ENCODE results near the gene CRYGS.

DNA sequence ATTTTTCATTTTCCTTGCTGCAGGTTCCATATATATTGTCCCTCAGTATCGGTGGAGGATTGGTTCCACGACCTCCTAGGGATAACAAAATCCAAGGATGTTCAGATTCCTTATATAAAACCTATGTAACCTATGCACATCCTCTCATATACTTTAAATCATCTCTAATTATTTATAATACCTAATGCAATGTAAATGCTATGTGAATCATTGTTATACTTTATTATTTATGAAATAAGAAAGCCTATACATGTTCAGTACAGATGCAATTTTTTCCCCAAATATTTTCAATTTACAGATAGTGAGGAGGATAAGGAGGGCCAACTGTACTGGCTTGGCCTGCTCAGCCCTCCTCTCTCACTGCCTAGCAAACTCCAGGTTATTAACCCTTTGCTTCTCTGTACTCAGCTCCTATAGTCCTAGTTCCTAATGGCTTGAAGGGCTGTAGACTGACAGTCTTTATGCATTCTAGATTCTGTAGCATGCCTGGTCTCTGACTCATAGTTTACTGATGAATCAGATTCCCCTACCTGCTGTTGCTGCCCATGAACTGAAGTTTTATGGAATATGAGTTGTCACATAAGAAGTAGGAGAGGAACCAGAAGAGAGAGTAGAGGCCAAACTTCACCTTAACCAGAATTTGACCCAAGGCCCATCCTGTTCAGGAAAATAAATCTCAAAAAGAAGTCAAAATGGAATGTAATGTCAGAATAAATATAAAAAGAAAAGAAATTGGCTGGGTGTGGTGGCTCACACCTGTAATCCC lies 27.2 kb upstream of the MAP3K13 start:
- RRBS: no CpG with 5 or more reads among the region's 2 CpGs

- RRBS: no CpG with 5 or more reads among the region's 3 CpGs
These were observed 5.8 kb upstream of the TMEM41A start for GRCh38 chr3:185504558-185505046.

DNA sequence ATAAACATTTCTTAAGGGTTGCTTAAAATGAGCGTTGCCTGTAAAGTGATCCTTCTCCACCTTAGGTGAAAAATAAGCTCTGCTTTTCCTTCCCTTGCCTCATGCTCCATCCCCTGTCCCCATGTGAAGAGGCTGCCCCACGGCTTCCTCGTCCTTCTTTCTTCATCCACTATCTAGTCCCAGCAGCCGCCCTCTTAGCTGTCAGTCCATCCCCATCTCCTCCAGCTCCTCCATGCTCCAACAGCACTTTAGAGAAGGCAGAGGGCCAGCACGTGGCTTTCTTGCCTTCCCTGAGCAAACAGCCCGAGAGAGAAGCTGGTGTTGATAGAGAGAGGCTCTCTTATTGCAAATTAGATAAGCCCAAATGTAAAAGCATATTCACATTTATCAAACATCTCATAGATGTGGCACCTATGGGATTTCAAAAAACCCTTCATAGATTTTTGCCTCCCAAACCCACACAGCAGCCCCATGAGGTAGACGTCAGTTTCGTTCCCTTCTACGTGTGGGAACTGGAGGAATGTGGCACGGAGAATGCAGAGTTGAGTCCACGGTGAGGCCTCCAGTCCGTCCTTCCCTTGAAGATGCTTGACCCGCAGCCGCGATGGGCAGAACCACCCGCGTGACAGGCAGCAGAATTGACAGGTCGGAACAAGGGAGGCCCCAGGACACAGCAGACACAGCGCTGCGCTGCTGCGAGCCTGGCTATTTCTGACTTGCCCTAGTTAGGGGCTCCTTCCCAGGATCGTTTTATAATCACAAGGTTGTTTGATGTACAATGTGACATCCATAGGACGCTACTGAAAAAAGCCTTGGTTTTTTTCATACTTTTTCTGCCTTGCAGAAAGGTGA lies 9.3 kb upstream of the TMEM41A start:
- RRBS: no CpG with 5 or more reads among the region's 23 CpGs

GRCh38 chr3:185714978-185715603 lies 109.8 kb downstream of the IGF2BP2 start:
- RRBS: no CpG with 5 or more reads among the region's 11 CpGs

DNA sequence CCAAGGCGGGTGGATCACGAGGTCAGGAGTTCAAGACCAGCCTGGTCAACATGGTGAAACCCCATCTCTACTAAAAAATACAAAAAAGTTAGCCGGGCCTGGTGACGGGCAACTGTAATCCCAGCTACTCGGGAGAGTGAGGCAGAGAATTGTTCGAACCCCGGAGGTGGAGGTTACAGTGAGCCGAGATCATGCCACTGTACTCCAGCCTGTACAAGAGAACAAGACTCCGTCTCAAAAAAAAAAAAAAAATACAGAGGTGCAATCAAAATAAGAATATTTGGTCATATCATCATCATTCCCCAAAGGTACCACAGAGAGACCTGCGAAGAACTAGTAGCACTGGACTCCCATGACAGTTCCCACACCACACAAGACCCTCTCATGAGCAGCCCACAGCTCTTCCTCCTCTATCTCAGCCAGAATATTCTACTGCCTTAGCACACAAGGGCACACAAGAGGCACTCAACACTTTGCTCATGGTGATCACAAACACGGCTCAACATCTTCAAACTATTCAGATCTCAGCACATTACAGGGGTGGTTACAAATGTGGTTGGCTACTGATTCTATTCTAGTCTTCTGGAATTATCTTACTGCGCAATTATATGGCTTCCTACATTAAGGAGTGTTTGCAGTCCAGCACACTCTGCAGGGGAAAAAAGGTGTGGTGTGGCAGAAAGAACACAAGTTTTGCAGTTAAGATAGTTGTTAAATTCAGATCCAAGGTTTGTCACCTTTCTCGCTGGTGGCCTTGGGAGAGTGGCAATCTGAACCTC lies 32.1 kb downstream of the IGF2BP2 start:
- RRBS: 93% methylated on average over 3 of the region's 13 CpGs

DNA sequence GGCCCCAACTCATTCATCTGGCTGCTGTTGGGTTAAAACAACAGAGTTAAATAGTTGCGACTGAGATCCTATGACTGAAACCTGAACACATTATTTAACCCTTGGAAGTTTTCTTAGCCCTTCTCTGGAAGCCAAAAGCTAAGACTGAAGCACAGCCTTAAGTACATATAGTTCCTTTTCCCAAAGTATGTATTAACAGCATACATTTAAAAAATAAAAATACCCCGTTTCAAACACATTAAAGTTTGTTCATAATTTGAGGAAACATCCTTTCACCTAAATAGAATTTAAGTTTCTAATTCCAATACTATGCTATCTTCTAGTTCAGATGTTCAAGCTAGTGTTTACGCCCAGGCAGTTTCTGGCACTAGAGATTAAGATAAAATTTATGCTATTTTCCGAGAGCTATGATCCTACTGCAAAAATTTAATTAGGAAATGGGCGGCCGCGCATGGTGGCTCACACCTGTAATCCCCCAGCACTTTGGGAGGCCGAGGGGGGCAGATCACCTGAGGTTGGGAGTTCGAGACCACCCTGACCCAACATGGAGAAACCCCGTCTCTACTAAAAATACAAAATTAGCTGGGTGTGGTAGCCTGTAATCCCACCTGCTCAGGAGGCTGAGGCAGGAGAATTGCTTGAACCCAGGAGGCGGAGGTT lies 15.1 kb downstream of the TRA2B start:
- RRBS: no CpG with 5 or more reads among the region's 11 CpGs

DNA sequence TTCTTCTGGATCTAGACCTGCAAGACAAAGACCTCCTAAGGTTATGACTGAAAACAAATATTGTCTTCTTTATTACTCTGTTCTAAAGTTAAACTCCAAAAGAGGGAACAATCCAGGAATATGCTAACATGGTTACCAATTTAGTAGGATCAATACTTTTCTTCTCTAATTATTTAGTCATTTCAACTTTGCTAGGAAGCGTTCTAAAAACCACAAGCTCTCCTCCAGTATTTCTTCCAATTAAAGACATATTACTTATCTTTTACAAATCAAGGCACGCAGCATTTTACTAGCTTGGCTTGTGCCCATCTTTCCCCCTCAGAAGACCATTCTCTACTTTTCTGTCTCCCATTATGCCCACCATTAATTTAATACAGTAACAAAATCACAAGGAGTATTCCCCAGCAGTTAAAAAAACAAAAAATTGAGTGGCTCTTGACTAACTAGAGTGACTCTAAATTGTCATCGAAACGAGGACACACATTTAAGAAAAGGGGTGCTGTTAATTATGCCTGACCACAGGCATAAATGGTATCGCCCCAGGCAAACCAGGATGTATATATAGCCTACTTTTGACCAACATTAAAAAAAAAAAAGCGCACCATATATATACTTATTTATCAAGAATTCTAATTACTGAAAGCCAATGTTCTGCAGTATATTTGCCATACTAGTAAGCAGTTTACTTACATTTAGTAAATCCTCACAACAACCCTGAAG lies 12.0 kb downstream of the TRA2B start:
- RRBS: no CpG with 5 or more reads among the region's 6 CpGs

DNA sequence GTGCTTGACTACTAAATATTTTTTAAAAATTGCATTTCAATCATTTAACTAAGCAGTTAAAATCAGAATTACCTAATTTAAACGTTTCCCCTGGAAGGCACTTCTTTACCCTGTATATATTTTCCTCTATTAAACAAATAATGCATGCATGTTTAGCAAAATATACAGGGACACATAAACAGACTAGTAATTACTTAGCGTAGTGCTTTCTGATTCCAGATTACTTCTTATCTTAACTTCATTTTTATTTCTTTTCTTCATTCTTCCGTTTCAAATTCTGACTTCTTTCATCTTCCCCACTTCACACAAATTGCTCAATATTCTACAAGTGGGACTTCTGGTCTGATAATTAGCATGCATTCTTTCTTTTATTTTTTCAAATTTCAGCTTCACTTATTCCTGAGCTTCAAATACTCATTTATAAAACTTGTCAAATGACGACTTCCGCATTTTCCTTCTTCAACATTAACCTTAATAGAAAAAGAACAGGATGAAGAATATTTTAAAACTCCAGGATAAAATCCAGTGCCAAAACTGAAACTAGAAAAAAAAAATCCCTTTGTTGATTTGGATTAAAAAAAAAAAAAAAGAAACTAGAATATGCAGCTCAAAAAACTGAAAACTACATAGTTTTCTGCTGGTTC lies 6.3 kb downstream of the TRA2B start:
- RRBS: no CpG with 5 or more reads among the region's 5 CpGs

DNA sequence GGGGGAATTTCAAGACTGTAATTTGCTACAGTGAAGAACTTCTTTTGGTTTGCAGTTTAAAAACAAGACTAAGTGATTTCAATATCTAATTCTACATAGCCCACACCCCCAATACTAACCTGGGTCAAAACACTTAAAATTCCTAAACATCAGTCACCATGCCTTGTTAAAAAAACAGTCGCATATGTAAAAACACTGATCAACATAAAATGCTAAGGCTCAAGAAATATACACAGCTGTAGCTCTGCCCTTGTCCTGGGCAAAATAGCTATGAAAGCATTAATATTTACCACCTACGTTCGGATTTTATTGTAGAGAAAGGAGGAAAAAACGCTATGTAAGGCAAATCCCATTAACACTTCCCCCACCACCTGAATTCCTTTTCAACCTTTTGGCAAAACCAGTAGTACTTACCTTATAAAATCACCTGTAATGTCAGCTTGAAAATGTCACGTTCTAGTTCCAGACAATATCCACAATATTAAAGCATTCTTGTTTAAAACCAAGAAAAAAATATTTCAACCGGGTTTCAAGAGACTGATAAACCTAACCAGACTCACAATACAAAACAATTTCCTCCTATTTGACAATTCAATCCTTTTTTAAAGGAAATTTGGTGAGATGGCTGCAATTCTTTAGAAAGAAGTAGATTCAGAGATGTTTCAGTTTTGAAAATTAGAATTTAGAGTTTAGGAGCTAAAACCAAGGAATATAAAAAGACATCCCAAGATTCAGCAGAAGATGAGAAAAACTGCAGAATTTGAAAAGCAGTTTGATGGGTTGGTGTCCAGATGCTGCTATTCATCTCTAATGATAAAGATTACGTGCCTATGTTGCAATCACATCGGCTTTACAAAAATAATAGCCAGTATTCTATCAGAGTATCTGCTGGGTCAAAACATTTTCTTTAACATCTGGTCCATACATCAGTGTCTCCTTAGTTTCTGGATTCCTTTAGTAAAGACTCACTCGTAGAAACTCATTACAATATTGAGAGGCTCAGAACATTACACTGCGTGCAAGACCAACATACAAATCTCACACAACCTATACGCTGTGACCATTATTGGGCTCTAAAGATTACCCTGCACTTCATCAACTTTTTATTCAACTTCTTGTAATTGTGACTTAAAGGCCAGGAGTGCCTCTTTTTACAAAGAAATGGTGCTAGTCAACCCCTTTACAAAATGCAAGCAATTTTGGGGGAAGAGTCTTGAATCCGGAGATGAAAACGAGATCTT lies 3.4 kb downstream of the TRA2B start:
- RRBS: no CpG with 5 or more reads among the region's 13 CpGs

DNA sequence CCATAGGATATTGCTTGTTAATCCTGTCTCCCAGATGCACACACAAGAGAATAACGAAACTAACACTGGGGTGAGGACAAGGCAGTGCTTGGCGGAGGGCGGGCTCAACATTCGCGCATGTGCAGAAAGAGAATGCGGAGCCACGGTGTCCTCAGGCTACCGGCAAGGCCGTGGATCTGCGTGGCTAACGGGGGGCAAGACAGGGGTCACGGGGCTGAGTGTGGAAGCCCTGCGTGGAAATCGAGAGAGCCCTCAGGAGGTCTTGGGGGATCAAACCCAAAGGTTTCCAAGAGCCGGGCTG lies 48.4 kb upstream of the TRA2B start:
- RRBS: no CpG with 5 or more reads among the region's 15 CpGs

DNA sequence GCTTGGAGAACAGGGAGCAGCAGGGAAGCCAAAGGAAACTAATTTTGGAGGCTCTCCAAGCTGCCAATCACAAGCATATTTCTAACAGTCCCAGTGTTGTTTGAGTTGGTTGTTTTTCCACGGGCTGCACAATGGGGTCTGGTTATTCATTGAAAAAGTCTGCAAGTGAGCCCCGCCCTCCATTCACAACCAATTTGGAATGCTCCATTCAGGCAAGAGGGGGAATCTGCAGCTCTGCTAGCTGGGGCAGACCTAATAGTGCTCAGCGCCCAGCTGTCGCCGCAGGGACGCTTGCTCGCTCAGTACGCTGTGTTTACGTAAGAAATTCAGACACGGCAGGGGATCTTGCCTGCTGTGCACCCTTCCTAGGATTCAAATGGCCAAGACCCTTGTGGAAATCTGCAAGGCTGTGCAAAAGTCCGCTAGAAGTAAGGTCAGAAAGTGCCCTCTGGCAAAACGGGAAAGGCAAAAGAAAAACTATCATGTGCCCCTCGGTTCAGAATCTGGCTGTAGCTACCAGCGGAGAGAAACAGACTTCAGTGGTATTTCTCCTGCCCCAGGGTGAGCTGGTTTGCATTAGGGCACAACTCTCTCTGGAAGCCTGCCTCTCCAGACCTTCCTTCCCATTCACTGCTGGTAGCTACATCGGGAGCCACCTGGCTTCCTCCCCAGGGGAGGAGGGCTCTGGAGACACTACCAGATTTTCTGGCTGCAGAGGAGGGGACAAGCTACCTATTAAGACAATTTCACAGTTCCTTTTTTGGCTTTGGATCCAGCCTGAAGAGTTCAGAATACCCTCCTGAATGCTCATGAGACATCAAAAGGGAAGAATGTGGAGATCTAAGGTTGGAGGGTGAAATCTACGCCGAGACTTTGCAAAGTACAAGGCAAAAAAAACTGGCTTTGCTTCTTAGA lies 10.9 kb downstream of the ETV5 start:
- RRBS: no CpG with 5 or more reads among the region's 17 CpGs

DNA sequence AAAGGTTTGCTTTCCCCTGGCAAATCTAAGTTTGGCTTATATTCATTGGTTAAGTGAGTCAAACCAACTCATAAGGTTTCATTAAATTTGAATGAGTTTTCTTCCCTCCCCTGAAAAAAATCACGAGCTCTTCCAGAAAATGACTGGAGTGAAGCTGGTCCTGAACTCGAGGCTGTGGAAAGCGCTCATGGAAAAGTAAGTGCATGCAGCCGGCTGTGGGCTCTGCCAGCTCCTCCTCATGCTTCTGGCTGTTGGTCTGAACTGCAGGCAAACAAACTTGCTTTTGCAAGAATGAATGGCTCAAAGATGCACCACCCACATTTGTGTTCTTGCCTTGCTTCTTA lies 6.3 kb downstream of the ETV5 start:
- RRBS: no CpG with 5 or more reads among the region's 4 CpGs

DNA sequence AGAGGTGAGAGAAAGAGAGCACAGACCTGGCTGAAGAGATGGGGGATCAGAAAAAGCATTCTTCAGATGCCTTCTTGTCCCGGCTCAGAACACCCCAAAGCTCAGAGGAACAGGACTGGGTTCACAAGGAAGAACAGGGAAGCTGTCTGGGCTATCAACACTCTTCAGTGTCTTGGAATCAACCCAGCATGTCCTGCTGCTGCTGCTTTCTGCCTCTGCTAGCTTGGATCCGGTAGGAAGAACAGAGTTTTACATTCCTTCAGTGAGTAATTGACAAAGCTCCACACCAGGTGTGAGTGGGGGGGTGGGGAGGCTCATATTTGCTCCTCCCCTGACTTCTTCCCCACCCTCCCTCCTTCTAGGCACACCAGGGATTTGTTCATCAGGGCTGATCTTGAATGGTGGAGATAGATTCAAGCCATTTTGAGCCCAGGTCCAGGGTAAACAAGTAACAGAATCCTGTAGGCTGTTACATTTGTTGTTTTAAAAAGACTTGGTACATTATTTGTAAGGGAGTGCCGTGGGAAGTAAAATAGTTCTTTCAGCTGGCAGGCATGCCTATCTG lies 13.1 kb upstream of the ETV5 start:
- RRBS: no CpG with 5 or more reads among the region's 3 CpGs

DNA sequence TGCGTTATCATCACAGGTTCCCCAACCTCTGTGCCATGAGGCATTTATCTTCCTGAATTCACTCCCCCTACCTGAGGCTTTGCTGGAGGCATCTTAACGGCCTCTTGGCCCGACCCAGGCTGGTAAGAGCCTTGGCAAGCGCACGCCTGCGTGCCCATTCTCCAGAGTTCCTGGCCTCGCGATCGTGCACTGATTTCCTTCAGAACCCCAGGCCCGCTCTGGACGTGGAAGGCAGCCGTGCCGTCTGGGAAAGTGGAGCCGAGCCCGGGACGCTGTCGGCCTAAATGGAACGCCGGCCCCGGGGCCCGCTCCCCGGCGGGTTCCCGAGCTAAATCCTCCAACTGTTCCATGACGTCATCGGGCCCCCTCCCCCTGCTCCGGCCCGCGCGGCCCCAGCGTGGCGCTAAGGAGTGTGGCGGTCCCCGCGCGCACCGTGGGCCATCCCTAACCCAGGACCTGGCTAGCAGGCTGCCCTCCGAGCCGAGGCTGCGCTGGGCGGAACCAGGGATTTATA lies 84.6 kb upstream of the ETV5 start:
- RRBS: 7% methylated on average over 6 of the region's 41 CpGs

GRCh38 chr3:186236550-186236985 lies 125.5 kb downstream of the DGKG start:
- RRBS: no CpG with 5 or more reads among the region's 4 CpGs

- RRBS: no CpG with 5 or more reads among the region's 11 CpGs
These were observed 22.6 kb downstream of the CRYGS start for GRCh38 chr3:186521442-186522062.

DNA sequence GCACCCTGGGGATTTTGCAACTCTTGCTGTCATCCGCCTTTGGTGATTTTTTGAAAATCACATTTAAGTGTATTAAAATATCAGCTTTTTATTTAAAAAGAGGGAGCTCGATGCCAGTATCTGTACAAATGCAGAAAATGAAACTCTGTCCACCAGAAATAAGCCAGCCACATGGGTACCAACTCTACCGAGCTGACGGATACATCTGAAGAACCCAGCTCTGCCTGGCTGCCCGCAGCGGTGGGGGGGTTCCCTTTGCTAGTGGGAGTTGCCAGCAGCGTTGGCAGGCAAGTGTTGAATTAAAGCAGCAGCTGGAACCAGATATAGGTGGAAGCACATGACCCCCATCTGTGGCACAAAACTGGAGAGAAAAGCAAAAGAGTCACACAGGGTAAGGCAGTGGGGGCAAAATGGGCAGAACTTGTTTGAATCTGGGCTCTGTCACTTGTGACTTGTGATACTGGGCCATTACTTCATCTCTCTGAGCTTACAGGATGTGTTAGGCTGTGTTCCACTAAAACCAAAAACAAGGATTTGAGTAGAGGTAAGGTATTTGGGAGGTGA lies 17.9 kb downstream of the CRYGS start:
- RRBS: no CpG with 5 or more reads among the region's 7 CpGs

DNA sequence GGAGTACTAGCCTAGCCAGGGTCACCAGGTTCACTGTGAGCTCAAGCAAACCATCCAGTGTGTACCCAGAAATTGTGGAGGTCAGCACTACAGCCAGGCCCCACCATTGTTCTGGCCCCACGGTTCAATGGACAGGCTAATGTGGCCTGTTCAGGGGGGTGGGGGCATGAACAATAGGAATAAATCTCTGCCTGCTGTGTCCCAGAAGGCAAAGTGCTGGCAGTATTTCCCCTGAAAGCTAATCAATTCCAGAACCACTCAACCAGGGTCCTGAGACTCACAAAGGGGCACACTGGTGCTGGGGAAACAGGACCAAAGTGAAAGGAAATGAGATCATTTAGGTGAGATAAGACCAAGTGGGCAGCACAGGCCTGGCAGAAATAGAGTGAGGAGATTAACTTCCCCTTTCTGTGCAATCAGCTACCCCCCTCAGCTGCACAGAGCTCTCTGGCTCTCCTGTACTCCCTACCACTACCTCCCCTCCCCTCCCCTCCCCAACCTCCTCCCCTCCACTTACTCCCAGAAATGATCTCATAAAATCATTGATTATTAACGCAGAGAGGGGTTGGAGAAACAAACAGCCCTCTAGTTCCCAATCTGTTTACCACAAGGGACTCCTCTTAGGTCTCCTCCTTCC lies 11.5 kb downstream of the CRYGS start:
- RRBS: no CpG with 5 or more reads among the region's 2 CpGs

DNA sequence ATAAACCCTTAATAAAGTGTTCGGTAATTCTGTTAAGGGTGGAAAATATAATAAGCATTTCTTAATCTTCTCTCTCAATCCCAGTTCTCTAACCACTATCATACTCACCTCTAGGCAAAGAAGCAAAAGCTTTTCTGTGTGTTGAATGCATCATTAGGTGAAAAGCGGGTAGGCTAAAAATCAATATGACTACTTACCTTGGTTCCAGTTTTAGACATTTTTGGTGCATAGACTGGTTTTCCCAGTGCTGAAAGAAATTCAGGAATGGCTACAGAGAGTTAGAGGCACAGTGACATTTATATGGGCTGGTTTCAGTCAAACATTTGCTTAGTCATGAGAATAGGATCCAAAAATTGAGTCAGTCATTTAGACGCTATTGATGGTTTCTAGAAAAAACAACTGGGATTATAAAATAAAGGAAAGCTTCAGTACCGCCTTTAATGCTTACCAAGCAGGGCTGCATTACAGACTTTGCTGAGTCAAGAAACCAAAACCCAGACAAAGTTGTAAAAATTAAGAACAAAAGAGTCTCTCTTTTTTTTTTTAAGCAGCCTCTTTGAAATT lies at the start of gene CRYGS:
CRYGS (minus strand) TSS at position 272 of the 564 bp plus-strand sequence.
- RRBS: no CpG with 5 or more reads among the region's 4 CpGs

DNA sequence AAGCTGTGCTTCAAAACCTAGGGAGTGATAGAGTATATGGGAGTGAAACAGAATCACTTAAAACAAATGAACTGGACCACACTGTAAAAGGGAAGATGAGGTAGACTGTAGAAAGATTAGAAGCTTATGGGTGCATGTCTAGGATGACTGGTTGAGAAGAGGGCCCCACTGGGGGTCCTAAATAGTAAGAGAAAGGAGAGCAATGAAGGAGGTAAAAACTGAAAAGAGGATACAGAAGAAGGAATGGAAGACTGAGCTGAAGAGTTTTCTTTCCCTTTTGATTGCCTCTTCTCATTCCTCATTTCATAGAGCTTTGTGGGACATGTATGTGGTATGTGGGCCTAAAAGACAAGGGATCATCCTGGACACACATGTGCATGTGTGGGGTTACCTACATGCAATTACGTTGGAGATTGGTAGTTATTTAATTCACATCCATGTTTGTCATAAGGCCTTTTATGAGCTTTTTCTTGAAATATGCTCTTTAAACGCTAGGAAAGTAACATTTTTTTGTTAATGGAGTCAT lies 14.3 kb downstream of the DNAJB11 start:
- RRBS: no CpG with 5 or more reads among the region's 2 CpGs